Placental epithelial cell (primary cell): Measurements from ENCODE around the gene DCLK3.

GRCh38 chr3:36136411-36136869 is 243.9 kb upstream of the STAC start:
- CAGE, long polyA plus RNA = no peak

DNA sequence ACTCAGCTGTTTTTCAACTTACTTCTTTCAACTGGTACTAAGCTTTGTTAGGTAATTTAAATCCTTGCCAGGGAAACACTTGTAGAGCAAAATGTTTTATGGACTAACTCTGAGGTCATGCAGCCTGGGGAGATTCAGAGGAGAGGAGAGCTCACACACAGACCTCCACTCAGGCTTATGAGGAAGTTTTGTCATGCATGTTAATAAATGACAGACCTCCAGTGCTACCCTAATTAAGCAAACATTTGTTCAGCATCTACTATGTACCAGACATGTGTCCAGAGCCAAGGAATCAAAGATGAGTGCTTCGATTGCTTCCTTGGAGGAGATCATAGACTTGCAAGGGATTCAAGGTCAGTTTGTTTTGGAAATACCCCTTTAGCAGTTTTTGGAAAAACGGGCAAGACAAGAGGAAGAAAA is 61.4 kb upstream of the STAC start:
- CAGE, long polyA plus RNA = no peak

DNA sequence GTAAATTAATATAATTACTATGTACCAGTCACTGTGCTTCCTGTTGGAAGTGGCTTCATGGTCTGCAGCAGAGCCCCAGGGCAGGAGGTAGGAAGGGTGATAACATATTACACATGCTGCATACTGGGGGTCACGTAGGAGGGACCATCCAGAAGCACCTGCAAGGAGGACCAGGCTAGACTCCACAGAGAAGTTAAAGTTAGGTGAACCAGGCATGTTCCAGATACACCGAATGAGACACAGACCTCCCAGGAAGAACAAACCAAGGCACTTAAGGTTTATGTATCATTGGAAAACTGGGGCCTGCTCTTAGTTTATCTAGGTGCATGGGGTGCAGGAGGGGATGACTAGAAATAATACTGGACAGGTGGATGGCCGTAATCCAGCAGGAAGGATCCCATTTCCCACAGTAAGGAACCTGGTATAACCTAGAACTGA is 52.7 kb downstream of the STAC start:
- CAGE, long polyA plus RNA = no peak

DNA sequence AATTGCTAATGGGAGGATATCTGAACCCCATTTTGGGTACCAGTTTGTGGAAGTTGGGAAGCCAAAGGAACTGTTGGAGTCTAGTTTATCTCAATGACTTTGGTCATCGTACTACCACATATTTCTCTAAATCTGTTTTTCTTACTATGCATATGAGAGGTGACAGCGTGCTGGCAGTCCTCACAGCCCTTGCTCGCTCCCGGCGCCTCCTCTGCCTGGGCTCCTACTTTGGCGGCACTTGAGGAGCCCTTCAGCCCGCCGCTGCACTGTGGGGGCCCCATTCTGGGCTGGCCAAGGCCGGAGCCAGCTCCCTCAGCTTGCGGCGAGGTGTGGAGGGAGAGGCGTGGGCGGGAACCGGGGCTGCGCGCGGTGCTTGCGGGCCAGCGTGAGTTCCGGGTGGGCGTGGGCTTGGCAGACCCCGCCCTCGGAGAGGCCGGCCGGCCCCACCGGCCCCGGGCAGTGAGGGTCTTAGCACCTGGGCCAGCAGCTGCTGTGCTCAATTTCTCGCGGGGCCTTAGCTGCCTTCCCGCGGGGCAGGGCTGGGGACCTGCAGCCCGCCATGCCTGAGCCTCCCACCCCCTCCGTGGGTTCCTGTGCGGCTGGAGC is 72.8 kb downstream of the STAC start:
- CAGE, long polyA plus RNA = no peak

GRCh38 chr3:36494784-36495367 is 114.6 kb downstream of the STAC start:
- CAGE, long polyA plus RNA = no peak

DNA sequence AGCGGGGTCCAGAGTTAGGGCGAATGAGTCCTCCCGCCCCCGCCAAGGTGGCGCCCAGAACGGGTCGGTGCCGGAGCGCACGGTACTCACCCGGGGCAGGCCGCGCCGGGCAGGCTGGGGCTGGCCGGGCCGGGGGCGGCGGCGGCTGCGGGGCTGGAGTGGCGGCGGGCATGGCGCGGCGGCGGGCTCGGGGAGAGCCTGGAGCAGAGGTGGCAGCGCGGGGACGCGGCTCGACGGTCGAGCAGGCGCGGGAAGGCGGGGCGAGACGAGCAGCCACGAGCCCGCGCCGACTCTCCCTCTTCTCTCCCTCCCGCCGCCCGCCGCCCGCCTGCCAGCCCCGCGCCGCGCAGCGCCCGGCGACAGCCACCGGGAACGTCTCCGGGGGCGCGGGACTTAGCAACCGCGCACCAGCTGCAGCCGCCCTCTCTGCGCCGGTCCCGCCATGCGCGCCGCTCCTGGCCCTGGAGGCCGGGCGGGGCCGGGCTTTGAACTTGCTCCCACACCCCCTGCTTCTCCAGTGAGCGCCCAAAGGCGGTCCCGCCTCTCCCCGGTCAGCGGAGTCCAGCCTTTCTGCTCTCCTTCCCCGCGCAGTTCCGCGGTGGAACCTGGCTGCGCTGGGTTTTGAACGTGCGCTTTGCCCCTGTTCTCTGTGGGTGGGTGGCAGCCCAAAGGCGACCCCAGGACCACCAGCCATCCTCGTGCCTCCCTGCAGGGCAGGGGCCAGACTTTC is at the start of gene DCLK3:
Gene DCLK3 (minus strand): TSS at position 462 of the 730 bp plus-strand sequence.
- CAGE, long polyA plus RNA = no peak

DNA sequence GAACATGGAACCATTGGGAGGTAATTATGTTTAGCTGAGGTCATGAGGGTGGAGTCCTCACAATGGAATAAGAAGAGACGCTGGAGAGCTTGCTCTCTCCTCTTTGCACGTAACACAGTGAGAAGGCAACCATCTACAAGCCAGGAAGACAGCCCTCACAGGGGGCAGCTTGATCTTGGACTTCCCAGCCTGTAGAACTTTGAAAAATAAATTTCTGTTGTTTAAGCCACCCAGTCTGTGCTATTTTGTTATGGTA is 39.6 kb downstream of the TRANK1 start:
- CAGE, long polyA plus RNA = no peak

DNA sequence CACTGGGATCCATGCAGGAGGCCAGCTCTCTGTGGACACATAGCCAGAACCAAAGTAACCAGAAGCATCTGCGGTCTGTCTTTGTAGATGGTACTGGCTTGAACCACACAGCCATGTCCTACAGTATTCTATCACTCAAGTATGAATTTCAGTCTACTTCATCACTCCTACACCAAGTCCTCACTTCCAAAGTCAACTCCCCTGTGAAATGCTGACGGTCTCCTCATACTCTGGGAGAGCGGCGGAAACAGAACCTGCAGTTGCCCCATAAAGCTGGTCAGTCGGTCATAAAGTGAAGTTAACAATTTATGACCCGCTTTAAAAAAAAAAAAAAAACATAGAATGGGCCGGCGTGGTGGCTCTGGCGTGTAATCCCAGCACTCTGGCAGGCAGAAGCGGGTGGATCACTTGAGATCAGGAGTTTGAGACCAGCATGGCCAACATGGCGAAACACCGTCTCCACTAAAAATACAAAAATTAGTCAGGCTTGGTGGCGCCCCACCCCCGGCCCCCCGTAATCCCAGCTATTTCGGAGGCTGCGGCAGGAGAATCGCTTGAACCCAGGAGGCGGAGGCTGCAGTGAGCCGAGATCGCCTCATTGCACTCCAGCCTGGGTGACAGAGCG is 2.2 kb downstream of the TRANK1 start:
- CAGE, long polyA plus RNA = no peak

GRCh38 chr3:36957927-36958444 is 13.1 kb upstream of the TRANK1 start:
- CAGE, long polyA plus RNA = no peak

DNA sequence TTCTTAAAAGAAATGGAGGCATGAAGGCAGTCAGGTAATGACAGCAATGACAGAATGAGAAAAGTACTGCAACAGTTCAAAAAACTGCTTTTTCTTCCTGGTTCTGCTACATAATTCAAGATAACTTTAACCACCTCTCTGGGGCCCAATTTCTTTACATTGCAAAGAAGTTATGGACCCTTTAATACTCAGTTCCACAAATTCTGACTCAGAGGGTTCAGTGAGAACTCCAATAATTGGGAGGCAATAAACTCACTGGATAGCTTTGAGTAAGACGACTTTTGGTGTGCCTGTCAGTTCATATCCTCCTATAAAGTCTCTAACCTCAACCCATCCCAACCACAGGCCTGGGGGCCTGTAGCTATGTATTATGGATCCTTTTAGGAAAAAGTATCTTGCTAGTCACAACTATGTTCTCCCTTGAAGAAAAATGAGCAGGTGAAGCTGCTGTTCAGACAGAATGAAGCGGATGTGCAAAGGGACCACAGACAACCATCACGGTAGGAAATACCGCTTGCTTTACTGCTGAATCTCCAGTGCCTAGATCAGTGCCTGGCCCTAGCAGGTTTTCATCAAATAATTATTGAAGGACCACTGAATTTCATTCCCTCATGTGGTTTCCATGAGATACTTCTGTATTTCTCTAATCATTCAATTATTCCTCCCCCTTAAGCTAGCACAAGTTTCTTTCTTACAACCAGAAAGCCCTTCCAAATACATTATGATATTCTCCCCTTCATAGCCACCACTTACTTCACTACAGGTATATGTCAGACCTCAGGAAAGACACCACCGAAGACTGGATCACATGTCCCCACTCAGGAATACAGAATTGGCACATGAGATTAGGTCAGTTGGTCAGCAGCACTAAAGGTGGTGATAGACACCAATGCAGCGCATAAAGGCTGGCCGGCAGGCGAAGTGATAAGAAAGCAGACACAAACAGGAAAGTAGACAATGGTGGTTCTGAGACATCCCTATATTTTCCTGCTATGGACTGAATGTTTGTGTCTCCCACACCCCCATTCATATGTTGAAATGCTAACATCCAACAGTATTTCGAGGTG is 10.2 kb downstream of the EPM2AIP1 start:
- CAGE, long polyA plus RNA = no peak

GRCh38 chr3:37058743-37059278 is 65.5 kb downstream of the MLH1 start:
- CAGE, long polyA plus RNA = no peak

GRCh38 chr3:37141432-37142331 is 32.7 kb downstream of the LRRFIP2 start:
- CAGE, long polyA plus RNA = no peak

DNA sequence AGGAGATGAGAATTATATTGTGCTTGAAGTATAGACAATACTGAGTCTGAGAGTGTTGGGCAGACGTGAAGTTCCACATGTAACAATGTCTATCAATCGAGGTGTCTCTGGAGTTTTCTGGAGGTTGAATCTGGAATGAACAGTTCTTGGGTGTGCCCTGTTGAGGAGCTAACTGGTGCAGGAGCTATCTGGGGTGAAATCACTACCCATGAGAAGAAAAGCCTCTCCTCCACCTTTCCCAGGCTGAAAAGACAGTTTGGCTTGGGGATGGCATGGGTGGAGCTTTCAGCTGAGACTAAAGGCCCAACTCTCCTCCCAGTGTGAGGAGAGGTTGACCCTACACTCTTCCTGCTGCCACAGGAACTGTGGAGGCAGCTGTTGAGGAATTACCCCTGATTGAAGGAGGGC is 14.4 kb upstream of the GOLGA4 start:
- CAGE, long polyA plus RNA = no peak

DNA sequence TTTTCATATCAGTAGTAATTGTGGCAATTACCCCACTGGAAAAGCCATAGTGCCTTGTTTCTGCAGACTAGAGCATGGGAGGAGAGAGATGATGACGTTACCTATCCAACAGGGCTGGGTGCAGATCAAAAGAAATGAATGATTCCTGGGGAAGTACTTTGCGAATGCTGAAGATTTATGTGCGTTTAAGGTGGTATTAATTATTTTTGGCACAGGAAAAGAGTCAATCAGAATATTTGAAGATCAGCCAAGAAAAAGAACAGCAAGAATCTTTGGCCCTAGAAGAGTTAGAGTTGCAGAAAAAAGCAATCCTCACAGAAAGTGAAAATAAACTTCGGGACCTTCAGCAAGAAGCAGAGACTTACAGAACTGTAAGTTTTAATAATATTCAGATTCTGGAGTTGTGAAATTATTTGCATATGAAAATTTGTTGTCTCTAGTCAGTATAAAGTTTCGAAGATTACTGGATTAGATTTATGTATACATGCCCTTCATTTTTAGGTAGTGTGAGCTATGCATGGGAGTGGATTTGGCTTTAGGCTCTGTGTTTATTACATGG is 78.5 kb downstream of the GOLGA4 start:
- CAGE, long polyA plus RNA = no peak

DNA sequence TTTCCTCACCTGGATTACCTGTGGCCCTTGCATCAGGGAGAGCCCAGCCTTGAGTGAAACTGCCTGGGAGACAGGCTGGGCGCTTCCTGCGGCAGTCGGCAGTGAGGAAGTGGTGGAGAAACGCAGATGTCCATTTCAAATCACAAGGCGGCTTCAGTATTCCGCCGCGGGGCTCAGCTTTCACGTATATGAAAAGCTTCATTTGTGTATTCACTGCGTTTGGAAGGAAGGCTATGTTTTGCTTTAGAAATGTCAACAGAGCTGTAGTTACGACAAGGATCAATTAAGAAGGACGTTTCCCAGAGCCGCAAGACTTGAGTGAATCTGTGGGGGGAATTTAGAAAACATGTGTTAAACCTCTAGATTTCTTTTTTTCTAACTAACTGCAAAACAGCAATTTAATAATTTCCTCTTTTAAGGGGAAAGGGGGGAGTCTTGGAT is 167.3 kb upstream of the CTDSPL start:
- CAGE, long polyA plus RNA = no peak

DNA sequence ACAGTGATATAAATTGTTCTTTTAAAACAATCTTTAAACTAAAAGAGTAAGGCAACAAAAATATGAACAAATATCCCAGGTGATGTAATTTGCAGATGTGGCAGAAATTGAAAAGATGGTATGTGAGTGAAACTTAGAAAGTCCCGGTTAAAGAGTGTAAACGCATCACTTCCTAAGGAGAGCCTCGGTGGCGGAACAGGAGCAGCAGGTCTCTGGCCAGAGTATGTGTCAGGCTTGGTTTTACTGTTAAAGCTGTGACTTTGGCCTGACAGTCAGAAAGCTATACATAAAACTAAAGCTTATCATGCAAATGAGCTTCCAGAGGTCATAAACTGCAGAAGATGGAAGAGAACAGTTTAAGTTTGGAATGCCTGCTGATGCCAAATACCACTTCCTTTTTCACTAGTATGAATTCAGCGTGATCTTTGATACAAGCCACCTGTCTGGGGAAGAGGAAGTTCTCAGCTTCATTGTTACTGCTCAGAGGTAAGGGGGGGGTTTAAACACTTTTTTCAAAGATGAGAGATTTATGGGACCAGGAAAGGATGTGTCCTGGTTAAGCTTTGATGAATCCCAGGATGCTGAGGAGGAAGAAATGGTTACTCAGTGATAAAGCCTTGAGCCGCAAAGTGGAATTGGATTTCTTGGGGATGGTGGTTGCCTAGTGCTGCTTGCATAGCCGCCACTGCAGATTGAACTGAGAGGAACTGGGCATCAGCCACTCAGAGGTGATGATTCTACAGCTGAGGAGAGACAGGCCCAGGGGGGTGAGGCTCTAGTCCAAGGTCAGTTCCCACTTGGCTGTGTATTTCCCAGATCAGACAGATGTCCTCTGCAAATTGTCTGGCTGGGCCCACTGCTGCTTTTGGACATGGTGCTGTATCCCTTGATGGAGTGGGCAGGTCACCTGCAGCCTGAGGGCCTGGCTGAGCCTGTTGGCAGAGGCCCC is 124.9 kb upstream of the CTDSPL start:
- CAGE, long polyA plus RNA = no peak

DNA sequence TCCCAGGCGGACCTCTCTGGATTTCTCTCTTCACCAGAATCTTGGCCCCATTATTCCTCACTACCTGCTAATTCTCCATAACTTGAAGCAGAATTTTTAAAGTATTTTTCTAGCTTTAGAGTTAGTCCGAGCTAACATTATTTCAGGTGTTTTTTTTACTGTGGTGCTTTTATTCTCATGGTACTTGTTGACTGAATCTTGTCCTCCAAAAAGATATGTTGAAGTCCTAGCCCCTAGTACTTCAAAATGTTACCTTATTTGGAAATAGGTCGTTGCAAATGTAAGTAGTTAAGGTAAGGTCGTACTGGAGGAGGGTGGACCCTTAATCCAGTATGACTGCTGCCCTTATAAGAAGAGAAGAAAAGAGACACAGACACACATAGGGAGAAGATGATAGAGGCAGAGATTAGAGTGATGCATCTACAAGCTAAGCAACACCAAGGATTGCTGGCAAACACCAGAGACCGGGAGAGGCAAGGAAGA is 54.5 kb downstream of the CTDSPL start:
- CAGE, long polyA plus RNA = no peak

DNA sequence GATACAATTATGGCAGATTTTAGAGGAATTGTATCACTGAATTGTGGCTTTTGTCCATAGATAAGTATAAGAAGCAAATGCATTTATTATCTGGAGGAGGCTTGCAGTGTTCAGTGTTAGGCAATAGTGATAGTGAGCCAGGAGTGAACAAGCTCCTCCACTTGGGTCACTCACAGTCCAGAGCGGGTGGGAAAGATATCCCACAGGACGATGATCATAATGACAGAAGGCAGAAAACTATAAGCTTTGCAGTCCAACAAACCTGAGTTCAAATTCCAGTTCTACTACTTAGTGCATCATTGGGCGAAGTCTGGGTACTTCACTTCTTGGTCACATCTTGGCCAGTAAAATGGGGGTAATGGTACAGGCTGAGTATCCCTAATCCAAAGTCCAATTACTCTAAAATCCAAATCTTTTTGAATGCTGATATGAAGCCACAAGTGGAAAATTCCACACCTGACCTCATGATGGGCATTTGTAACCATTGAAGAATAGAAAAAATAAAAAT is 63.9 kb upstream of the VILL start:
- CAGE, long polyA plus RNA = no peak

GRCh38 chr3:37944256-37945339 is 46.0 kb upstream of the VILL start:
- CAGE, long polyA plus RNA = no peak

GRCh38 chr3:37949657-37950801 is 40.6 kb upstream of the VILL start:
- CAGE, long polyA plus RNA = no peak